ENCODE data around the genes CYSTM1, TMCO6, PCDHB7, PCDHGA1 and PCDHGB4.

DNA sequence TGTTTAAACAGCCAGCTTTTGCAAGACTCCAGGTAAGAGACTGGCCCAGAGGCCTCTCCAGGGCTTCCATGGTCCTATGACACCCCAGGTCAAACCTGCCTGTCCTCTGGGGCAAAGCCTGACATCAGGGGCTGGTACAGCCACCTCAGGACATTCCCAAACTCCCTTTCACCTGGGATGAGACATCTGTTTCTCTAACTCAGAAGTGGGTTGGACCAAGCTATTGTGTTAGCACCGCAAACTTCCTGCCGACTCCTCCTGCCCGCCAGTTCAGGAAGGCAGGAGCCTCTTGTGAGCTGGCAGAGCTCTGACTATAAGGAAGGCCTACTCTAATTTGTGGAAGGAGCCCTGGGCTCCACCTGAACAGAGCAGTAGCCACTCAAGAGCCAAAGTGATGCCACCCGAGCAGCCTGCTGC is 81.4 kb downstream of the PSD2 start:
- RRBS: no CpG with 5 or more reads among the region's 4 CpGs

GRCh38 chr5:140106266-140106486 is 7.7 kb upstream of the PURA start:
- RRBS: no CpG with 5 or more reads among the region's 4 CpGs

DNA sequence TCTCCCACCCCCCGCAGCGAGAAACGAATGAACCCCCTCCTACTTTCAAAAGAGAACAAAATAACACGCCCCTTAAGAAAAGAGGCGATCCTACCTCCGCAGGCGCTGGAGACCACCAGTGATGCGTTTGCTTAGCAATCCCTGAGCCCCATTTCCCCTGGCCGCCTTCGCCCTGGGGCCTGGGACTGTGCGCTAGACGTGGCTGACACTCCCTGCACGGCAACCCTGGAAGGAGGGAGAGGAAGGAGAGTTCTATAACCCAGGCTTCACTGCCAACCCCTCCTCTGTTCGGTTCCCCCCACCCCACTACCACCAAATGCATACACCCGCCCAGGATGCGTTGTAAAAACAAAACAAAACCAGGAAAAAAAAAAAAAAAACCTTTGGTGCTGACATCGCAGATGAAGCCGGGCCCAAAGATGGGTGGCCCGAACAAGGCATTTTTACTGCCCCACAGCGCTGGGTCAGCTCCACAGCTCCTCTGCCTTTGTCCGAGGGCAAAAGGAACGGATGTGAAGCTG is 5.5 kb upstream of the PURA start:
- RRBS: no CpG with 5 or more reads among the region's 22 CpGs

- RRBS: 7% methylated on average over 8 of the region's 26 CpGs
Measured at GRCh38 chr5:140108900-140109710, 4.8 kb upstream of the PURA start.

- RRBS: 2% methylated on average over 28 of the region's 52 CpGs
Measured at GRCh38 chr5:140174846-140175366, at the start of gene CYSTM1. Gene CYSTM1 (plus strand): TSS chr5:140175188.

GRCh38 chr5:140180907-140181533 is 6.0 kb downstream of the CYSTM1 start:
- RRBS: no CpG with 5 or more reads among the region's 6 CpGs

DNA sequence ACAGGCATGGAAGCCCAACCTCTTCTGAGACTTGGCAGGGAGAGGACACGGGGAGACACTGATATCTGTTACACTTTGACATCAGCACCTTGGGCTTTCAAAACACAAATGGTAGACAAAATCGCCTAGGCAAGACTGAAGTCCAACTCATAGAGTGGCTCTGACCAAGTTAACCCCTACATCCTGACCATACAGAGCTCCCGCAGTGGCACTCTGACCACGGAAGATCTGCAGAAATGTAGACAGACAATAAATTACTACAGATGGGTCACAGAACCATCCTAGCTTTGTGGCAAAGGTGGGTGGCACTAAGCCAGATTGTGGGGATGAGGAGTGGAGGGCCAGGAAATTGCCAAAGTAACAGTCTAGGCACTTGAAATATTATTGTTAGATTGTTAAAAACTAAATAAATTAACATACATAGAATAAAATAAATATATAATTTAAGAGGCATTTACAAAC is 13.1 kb downstream of the HBEGF start:
- RRBS: no CpG with 5 or more reads among the region's 4 CpGs

GRCh38 chr5:140374598-140375265 is 14.7 kb downstream of the SLC4A9 start:
- RRBS: no CpG with 5 or more reads among the region's 5 CpGs

DNA sequence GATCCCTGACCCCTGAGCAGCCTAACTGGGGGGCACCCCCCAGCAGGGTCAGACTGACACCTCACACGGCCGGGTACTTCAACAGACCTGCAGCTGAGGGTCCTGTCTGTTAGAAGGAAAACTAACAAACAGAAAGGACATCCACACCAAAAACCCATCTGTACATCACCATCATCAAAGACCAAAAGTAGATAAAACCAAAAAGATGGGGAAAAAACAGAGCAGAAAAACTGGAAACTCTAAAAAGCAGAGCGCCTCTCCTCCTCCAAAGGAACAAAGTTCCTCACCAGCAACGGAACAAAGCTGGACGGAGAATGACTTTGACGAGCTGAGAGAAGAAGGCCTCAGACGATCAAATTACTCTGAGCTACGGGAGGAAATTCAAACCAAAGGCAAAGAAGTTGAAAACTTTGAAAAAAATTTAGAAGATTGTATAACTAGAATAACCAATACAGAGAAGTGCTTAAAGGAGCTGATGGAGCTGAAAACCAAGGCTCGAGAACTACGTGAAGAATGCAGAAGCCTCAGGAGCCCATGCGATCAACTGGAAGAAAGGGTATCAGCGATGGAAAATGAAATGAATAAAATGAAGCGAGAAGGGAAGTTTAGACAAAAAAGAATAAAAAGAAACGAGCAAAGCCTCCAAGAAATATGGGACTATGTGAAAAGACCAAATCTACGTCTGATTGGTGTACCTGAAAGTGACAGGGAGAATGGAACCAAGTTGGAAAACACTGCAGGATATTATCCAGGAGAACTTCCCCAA is 31.6 kb upstream of the EIF4EBP3 start:
- RRBS: no CpG with 5 or more reads among the region's 15 CpGs

GRCh38 chr5:140547781-140548832 is 645 bp downstream of the EIF4EBP3 start:
- RRBS: 100% methylated on average over 1 of the region's 35 CpGs

- RRBS: no CpG with 5 or more reads among the region's 6 CpGs
Measured at GRCh38 chr5:140549934-140550565, 2.6 kb downstream of the EIF4EBP3 start.

DNA sequence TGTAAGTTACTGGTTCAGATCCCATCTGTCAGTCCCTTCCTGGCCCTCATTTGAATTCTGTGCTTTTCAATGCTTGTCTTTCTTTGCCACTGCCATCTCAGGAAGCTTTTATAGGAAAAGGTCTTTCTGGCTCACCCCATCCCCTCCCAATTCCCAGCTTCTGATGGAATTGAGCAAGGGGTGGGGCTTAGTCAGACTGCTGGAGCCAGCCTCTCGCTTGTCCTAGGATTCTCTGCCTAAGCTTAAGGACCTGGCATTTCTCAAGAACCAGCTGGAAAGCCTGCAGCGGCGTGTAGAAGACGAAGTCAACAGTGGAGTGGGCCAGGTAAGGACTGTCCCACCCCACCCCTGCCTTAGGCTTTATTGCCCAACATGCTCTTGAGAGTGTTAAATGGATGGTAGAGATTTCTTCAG is 1.0 kb downstream of the SLC35A4 start:
- RRBS: no CpG with 5 or more reads among the region's 4 CpGs

- RRBS: no CpG with 5 or more reads among the region's 3 CpGs
Measured at GRCh38 chr5:140588365-140588564, 23.6 kb downstream of the SLC35A4 start.

DNA sequence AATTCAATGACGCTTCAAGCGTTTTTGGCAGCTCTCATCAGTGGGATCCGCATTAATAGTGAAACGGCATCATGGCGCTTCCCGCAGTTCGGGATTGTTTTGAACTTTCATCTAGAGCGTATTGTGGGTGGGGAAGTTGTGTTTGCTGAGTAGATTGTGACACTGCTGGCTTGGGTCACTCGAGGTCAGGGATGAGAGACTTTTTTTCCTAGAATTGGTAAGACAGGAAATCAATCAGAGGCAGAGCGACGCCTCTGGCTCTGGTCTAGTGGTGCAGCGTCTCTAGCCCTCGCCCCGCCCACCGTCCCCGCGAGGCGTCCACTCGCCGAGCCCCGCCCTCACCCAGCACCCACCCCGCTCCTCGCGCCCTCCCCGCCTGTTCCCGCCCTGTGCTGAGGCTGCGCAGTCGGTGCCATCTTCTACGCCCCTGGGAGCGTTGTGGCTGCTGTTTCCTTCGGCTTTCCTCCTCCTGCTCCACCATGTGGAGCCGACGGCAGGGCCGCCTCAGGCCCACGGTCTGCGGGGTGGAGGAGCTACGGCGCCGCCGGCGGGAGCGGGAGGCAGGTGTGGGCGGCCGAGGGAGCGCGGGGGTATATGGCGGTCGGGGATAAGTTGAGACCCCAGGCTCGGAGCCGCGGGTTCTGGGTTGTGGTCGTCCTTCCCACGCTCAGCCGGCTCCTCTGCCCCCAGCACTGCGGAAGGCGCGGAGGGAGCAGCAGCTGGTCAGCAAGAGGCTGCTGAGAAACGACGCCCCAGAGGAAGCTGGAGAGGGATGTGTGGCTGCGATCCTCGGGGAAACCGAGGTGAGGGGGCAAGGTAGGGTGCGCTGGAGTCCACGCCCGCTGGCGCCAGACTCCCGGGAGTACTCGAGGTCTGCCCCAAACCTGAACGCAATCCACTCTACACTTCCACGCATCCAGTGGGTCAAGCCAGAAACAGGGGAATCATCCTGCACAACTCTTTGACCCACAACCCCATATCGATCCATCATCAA is at the start of gene TMCO6:
TMCO6 (plus strand) TSS at position 403 of the 994 bp plus-strand sequence.
- RRBS: 0% methylated on average over 3 of the region's 71 CpGs

- RRBS: no CpG with 5 or more reads among the region's 4 CpGs
Measured at GRCh38 chr5:140976903-140977485, 10.7 kb downstream of the PCDHAC2 start.

DNA sequence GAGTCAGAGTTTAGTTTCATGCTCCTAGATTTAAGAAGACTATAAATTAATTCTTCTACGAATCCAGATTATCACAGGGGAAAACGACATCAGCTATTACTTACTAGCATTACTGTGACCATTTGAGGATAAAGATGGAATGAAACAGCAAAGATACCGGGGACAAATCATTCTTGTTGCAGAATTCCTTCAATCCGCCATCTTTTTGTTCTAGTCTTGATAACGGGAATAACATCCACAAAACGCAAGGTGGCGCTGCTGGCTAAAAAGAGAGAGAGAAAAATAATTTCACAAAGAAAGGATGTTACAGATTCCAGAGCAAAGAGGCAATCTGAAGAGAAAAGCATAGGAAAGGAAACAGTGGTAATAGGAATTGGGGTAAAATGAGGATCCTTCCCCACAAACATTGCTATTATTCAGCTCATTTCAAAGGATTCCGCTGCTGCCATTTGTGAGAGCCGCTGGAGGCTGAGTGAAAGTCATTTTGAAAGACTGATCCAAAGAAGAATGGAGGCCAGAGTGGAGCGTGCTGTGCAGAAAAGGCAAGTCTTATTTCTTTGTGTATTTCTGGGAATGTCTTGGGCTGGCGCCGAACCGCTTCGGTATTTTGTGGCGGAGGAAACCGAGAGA is at the start of gene PCDHB7:
PCDHB7 (plus strand) TSS at position 316 of the 630 bp plus-strand sequence.
- RRBS: no CpG with 5 or more reads among the region's 16 CpGs

- RRBS: no CpG with 5 or more reads among the region's 13 CpGs
Measured at GRCh38 chr5:141209443-141210082, 1.0 kb downstream of the PCDHB12 start.

- RRBS: no CpG with 5 or more reads among the region's 6 CpGs
Measured at GRCh38 chr5:141319374-141319834, 1.2 kb downstream of the TAF7 start.

- RRBS: no CpG with 5 or more reads among the region's 7 CpGs
Measured at GRCh38 chr5:141330185-141330805, at the start of gene PCDHGA1. Gene PCDHGA1 (plus strand): TSS chr5:141330514.

GRCh38 chr5:141387554-141387975 is at the start of gene PCDHGB4:
Gene PCDHGB4 (plus strand): TSS chr5:141387698.
- RRBS: 33% methylated on average over 2 of the region's 21 CpGs

All from OVCAR3 (cell line).